Sigmoid colon (tissue), 4 donors: ENCODE results near the gene TRIM23.

DNA sequence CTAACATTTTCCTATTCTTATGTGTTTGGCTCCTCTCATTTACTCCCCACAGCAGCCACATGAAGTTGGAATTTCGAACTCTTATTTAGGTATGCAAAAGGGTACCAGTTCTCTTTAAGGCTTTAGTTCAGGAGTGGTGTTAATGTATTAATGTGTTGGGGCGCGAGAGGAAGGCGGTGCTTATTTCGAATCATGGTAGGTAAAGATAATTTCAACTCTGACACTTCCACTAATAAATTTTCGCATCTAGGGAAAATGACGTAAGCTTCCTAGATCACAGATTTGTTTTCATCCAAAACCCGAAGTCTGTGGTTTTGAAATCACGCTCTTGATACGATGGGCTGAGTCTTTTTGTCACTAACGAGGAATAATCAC is 642 bp downstream of the PPWD1 start:
- PRO-cap, result no peak
- RAMPAGE, long total RNA, 4 experiments, result no peak in any of the 4 experiments

- PRO-cap, result no peak
- RAMPAGE, long total RNA, 4 experiments, result start-site peak on the minus strand in 2 of 4 experiments, at chr5:65624278-65624307 at its widest, 36 to 49 reads per replicate
Measured at GRCh38 chr5:65623761-65624534, at the start of gene TRIM23. Gene TRIM23, minus strand, starts transcription at chr5:65624333.

GRCh38 chr5:65925463-65926315 is 686 bp upstream of the ERBIN start:
- PRO-cap, result bidirectional peak, plus-strand start at chr5:65925760, minus-strand start at chr5:65925651
- RAMPAGE, long total RNA, 4 experiments, result start-site peak on the plus strand in 1 of 4 experiments, at chr5:65925760-65925925 at its widest, 736 reads per replicate

DNA sequence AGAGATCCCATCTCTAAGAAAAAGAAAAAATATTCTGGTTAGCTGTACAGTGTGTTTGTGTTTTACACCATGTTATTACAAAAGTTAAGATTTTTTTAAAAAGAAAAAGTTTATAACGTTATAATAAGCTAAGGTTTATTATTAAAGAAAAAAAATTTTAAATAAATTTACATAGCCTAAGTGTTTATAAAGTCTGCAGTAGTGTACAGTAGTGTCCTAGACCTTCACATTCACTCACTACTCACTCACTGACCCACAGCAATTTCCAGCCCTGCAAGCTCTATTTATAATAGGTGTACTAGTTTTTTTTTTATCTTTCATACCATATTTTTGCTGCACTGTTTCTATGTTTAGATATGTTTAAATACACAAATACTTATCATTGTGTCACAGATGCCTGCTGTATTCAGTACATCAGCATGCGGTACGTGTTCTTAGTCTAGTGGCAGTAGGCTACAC is 40.7 kb downstream of the ERBIN start:
- PRO-cap, result no peak
- RAMPAGE, long total RNA, 4 experiments, result no peak in any of the 4 experiments

- PRO-cap, result no peak
- RAMPAGE, long total RNA, 4 experiments, result start-site peak on the plus strand in 1 of 4 experiments, at chr5:65978309-65978485 at its widest, 8 reads per replicate
Measured at GRCh38 chr5:65978080-65978524, 51.7 kb downstream of the ERBIN start.

GRCh38 chr5:66084264-66084589 is 59.9 kb upstream of the SREK1 start:
- PRO-cap, result no peak
- RAMPAGE, long total RNA, 4 experiments, result no peak in any of the 4 experiments

DNA sequence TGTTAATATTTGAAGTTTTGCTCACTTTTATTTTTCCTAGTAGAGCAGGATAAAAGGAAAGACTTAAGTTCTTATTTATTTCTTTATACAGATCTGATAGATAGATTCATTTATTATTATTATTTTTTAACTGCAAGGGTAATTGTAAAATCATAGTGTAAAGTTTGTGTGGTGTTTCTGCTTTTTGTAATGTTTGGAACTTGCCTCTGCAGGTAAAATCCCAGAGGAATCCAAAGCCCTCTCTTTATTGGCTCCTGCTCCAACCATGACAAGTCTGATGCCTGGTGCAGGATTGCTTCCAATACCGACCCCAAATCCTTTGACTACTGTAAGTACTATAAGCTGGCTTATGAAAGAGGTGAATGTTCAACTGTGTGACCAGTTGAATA is 14.9 kb downstream of the SREK1 start:
- PRO-cap, result no peak
- RAMPAGE, long total RNA, 4 experiments, result no peak in any of the 4 experiments

- PRO-cap, result no peak
- RAMPAGE, long total RNA, 4 experiments, result no peak in any of the 4 experiments
Measured at GRCh38 chr5:66171200-66171869, 27.2 kb downstream of the SREK1 start.

GRCh38 chr5:66180740-66181106 is 36.6 kb downstream of the SREK1 start:
- PRO-cap, result no peak
- RAMPAGE, long total RNA, 4 experiments, result no peak in any of the 4 experiments

GRCh38 chr5:66829646-66830219 is 233.5 kb downstream of the MAST4 start:
- PRO-cap, result no peak
- RAMPAGE, long total RNA, 4 experiments, result no peak in any of the 4 experiments

- PRO-cap, result bidirectional peak, plus-strand start at chr5:67004060, minus-strand start at chr5:67004057
- RAMPAGE, long total RNA, 4 experiments, result start-site peak on the plus strand in 1 of 4 experiments, at chr5:67004232-67004313 at its widest, 18 reads per replicate; start-site peak on the minus strand in 3 of 4 experiments, at chr5:67004080-67004202 at its widest, 16 to 21 reads per replicate
Measured at GRCh38 chr5:67003755-67004433, 192.7 kb downstream of the CD180 start.

- PRO-cap, result no peak
- RAMPAGE, long total RNA, 4 experiments, result no peak in any of the 4 experiments
Measured at GRCh38 chr5:67012140-67012809, 184.3 kb downstream of the CD180 start.

- PRO-cap, result no peak
- RAMPAGE, long total RNA, 4 experiments, result no peak in any of the 4 experiments
Measured at GRCh38 chr5:67257269-67257661, 60.7 kb upstream of the CD180 start.

GRCh38 chr5:67605633-67606107 is 409.1 kb upstream of the CD180 start:
- PRO-cap, result no peak
- RAMPAGE, long total RNA, 4 experiments, result no peak in any of the 4 experiments

- PRO-cap, result no peak
- RAMPAGE, long total RNA, 4 experiments, result no peak in any of the 4 experiments
Measured at GRCh38 chr5:67795851-67796558, 419.6 kb upstream of the PIK3R1 start.

GRCh38 chr5:67798383-67798995 is 417.1 kb upstream of the PIK3R1 start:
- PRO-cap, result no peak
- RAMPAGE, long total RNA, 4 experiments, result start-site peak on the minus strand in 1 of 4 experiments, at chr5:67798681-67798686 at its widest, 22 reads per replicate

- PRO-cap, result no peak
- RAMPAGE, long total RNA, 4 experiments, result no peak in any of the 4 experiments
Measured at GRCh38 chr5:67972013-67972574, 243.5 kb upstream of the PIK3R1 start.

GRCh38 chr5:68130122-68130609 is 85.4 kb upstream of the PIK3R1 start:
- PRO-cap, result no peak
- RAMPAGE, long total RNA, 4 experiments, result no peak in any of the 4 experiments

DNA sequence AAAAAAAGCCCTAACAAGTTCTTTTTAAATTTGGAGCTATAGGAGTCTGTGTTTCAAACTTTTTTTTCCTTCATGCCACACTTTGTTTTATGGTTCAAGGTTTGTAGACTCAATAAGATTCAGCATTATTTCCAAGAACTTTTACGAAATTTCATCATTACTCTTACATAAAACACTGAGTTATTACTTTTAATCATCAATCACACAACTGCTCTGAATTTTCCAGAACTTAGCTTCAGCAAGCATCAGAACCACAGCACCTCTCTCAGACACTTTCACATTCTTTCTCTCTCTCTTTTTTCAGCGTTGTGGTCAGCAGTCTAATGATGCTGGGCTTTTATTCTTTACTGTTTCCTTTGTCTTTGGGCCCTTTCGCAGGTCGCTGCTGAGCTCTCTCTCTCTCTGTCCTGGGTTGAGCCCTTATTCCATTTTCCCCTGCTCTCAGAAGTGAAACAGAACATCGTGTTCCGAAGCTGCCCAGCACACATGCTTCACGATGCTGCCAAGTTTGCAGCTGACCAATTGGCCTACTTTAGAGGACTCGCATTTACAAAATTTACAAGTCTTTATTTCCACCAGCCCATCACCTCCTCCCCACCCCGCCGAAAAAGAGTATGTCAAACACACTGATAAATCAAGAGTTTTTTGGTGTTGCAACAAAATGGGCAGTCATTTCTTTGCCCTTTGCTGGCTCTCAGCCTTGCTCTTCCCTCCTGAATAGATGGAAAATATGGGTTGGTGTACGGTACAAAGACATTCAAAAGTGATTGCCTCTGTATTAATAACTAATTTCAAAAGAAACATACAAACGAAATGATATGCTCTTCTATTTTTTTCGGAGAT is 44.5 kb upstream of the PIK3R1 start:
- PRO-cap, result unidirectional peak, minus-strand start at position 414 of the sequence
- RAMPAGE, long total RNA, 4 experiments, result no peak in any of the 4 experiments

- PRO-cap, result no peak
- RAMPAGE, long total RNA, 4 experiments, result no peak in any of the 4 experiments
Measured at GRCh38 chr5:68216863-68217511, 1.4 kb downstream of the PIK3R1 start.